ENCODE data around the genes MIDN, EFNA2 and DAZAP1.

DNA sequence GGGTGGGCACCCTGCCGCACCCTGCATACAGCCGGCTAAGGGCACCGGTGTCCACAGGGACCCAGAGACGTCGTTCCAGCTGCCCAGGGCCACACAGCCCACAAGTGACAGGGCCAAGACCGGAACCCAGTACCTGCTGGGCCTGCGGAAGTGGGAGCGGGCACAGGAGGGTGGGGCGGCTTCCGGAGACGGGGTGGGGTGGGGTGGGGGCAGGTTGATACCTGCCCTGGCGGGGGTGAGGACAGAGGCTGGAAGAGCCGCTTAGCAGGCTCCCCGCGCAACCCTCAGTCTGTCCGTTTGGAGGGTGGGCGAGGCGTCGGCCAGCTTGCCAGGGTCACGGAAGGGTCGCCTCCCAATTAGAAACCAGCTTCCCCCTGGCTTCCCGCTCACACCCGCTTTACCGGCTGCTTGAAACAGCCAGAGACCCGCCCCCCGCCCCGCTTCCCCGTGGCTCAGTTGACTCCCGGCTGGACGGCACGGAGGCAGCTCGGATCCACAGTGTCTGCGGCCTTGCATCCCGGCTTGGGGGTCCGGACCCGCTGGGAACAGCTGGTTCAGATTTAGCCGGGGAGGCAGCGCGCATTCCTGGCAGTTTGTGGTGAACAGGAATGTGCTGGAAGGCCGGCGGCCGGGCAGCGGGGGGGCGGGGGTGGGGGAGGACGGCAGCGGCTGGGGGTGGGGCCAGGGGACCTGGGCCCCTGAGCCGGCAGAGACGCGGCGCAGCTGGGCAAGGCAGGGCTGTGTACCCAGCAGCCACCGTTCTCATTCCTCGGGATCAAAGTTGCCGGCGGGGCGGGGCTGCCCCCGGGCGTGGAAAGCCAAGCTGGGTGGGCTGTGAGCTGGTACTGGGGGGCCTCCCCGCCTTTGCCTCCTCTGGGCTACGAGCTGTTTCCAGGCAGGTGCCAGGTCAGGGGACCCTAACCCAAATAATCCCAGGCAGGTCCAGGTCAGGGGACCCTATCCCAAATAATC, 1.9 kb downstream of the CNN2 start:
- RAMPAGE, long total RNA = no peak
- RRBS = 2% methylated on average over 32 of the region's 59 CpGs

DNA sequence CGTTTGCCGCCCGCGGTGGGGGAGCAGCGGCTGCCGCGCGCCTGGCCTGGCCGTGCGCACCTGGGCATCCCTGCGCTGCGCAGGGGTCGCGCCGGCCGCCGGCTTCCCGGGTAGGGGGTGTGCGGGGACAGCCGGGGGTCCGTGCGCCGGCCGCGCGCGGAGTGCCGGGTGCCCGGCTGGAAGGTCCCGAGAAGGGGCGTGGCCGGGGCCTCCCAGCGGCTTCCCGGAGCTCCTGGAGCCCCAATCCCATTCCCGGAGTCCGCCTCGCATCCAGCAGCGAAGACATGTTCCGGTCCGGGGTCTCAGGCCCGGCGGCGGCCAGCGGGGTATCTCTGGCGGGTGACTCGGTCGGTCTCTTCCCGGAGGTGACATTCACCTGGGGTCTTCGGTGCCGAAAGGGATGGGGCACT, 4.5 kb downstream of the ARHGAP45 start:
- RAMPAGE, long total RNA = no peak
- RRBS = 4% methylated on average over 8 of the region's 50 CpGs

GRCh38 chr19:1081337-1082173, 13.6 kb downstream of the POLR2E start:
- RAMPAGE, long total RNA = no peak
- RRBS = 62% methylated on average over 9 of the region's 59 CpGs

DNA sequence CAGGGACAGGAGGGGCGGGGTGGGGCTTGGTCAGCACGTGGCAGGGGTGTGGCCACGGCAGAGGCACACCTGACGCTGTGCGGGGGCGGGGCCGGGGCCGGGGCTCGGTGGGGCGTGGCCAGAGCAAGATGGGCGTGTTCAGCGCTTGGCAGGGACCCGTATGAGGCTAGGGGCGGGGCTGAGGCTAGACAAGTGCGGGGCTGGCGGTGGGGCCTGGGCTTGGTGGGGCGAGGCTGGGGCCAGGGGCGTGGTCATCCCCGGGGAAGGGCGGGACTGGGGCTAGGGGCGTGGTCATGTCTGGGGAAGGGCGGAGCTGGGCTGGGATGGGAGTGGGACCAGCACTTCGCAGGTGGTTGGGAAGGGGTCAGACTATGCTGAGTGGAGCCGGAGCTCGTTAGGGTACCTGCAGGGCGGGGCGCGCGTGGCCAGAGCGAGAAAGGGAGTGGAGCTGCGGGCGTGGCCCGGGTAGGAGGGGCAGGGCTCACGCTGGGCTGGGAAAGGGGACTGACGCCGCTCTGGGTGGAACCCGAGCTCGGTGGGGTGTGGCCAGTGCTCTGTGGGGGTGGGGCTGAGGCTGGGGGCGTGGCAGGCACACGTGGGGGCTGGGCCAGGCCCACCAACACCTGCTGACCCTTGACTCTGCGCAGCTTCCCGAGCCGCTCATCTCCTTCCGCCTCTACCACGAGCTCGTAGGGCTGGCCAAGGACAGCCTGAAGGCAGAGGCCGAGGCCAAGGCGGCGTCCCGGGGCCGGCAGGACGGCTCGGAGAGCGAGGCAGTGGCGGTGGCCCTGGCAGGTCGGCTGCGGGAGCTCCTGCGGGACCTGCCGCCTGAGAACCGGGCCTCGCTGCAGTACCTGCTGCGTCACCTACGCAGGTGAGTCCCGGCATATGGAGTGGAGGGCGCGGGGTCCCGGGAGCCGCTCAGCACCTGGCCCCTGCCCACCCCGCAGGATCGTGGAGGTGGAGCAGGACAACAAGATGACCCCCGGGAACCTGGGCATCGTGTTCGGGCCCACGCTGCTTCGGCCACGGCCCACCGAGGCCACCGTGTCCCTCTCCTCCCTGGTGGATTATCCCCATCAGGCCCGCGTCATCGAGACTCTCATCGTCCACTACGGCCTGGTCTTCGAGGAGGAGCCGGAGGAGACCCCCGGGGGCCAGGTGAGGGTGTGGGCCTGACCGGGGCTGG, 12.6 kb downstream of the POLR2E start:
- RAMPAGE, long total RNA = no peak
- RRBS = 60% methylated on average over 24 of the region's 87 CpGs

DNA sequence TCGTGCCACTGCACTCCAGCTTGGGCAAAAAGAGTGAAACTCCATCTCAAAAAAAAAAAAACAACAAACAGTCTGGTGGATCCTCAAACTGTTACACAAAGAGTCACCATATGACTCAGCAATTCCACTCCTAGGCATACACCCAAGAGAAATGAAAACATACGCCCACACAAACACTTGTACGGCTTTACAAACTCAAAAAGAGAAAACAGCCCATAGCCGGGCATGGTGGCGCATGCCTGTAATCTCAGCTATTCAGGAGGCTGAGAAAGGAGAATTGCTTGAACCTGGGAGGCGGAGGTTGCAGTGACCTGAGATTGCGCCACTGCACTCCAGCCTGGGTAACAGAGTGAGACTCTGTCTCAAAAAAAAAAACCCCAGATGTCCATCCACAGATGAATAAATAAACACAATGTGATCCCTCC, 4.2 kb upstream of the GPX4 start:
- RAMPAGE, long total RNA = no peak
- RRBS = no CpG with 5 or more reads among the region's 7 CpGs

DNA sequence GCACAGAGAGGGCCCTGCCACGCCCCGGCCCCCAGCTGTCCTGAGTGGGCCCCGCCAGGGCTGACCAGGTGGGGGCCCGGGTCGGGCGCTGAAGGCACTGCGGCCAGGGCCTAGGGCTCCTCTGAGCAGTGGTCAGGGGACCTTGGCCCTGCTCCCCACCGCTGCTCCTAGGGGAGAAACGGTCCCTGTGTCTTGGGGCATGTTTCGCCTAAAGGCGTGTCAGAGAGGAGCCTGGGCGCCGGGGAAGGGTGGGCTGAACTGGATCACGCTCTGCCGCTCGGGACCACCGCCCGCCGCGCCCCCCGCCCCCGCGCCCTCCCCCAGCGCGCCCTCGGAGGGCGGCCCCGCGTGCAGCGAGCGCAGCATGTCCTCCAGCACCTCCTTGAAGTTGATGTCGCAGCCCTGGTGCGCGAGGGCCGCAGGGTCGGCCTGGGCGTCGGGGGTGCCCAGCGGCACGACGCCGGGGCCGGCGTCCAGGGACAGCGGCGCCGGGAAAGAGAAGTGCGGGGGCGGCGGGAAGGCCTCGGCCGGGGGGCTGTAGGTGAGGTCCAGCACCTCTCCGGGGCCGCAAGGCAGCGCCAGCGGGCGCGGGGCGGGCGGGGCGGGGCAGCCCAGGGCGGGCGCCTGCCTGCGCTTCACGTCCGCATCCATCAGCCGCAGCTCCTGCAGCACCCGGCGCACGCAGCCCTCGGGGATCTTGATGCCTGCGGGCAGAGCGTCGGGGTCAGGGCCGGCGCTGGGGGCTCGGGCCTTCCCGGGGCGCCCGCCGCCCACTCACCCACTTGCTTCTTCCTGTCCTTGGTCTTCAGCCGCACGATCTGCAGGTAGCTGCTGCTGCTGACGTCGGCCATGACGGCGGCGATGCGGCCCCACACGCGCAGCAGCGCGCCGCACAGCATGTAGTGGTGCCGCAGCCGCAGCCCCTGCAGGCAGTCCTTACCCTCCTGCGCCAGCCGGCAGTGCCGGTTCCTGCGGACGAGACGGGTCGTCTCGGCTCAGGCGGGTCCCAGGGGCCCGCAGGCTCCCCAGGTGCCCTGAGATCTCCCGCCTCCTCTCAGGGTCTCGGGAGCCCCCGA, 4.5 kb downstream of the GPX4 start:
- RAMPAGE, long total RNA = no peak
- RRBS = 87% methylated on average over 16 of the region's 109 CpGs

DNA sequence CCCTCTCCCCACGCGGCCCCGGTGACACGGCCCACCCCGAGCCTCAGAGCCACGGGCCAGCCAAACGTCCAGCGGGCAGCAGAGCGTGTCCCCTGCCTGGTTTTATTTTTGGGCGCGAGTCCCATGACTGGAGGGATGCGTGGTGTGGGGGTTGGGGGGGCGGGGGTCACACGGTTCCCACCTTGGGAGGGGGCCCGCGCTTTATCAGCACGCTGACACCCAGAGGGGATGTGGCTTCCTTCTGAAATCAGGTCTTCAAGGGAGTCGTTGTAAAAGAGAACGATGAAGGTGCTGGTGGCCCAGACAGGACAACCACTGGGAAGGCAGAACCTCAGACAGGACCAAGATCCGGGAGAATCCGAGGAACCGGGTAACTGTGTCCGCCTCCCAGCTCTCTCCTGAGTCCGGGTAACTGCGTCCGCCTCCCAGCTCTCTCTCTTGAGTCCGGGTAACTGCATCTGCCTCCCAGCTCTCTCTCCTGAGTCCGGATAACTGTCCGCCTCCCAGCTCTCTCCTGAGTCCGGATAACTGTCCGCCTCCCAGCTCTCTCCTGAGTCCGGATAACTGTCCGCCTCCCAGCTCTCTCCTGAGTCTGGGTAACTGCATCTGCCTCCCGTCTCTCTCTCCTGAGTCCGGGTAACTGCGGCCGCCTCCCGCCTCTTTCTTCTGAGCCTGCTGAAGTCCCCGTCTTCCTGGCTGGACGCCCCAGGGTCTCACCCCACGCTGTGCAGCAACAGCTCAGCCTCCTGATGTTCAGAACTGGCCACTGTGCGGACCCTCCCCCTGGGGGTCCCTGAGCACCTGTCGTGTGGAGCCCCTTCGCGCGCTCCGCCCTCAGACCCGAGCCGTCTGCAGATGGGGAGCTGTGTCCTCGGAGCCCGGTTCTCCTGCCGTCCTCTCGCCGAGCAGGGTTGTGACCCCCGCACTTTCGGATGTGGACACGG, 16.4 kb downstream of the SBNO2 start:
- RAMPAGE, long total RNA = no peak
- RRBS = 70% methylated on average over 2 of the region's 57 CpGs

DNA sequence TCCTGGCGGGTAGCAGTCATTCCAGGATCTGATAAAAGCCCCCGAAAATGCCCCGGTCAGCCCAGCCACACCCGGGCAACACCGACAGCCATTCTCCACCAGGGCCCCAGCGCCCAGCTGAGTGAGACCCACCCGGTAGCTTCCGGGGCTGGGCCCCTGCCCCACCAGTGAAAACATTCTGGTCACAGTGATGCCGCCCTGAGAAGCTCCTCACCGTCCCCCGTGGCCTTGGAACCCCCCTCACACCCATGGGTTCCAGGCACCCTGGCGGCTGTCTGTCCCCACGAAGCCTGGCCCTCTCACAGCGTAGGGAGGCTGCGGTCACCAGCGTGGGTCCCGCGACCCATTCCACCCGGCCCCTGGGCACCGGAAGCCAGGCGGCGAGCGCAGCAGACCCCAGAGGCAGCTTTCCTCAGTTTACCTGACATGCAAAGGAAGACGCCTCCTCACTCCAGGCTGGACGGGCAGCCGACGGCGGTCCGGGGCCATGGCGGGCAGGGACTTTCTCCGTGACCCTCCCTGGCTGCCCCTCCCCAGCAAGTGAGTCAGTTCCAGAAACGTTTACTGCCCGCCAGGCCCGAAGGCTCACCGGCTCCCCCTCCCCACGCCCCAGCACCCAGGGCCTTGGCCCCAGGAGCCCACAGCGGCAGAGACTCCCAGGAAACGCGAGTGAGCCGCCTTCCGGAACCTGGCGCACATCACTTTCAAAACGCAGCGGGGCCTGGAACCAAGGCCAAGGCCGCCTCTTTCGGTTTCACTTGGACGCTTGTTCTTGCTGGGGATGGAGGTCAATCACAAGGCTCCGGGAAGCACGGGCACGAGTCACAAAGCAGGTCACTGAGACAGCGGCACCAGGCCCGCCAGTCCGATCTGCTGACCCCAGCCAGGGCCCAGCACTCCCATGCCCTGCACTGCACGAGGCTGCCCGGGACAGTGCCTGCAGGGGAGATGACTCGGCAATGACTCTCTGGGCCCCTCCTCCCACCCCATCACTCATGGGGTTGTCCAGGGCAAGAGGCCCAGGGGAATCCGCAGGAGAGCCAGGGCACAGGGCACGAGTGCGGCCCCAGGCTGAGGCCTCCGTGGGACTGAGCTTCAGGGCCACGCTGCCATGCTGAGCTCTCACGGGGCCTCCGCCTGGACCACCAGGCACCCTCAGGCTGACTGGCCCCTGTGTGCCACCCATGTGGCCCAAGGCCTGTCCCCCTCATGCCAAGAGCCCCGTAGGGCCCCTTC, 5.4 kb downstream of the SBNO2 start:
- RAMPAGE, long total RNA = no peak
- RRBS = 50% methylated on average over 10 of the region's 64 CpGs

- RAMPAGE, long total RNA = no peak
- RRBS = no CpG with 5 or more reads among the region's 13 CpGs
Observed at GRCh38 chr19:1203223-1203787, 2.3 kb upstream of the STK11 start.

- RAMPAGE, long total RNA = no peak
- RRBS = 53% methylated on average over 6 of the region's 30 CpGs
Observed at GRCh38 chr19:1214686-1215787, 9.5 kb downstream of the STK11 start.

DNA sequence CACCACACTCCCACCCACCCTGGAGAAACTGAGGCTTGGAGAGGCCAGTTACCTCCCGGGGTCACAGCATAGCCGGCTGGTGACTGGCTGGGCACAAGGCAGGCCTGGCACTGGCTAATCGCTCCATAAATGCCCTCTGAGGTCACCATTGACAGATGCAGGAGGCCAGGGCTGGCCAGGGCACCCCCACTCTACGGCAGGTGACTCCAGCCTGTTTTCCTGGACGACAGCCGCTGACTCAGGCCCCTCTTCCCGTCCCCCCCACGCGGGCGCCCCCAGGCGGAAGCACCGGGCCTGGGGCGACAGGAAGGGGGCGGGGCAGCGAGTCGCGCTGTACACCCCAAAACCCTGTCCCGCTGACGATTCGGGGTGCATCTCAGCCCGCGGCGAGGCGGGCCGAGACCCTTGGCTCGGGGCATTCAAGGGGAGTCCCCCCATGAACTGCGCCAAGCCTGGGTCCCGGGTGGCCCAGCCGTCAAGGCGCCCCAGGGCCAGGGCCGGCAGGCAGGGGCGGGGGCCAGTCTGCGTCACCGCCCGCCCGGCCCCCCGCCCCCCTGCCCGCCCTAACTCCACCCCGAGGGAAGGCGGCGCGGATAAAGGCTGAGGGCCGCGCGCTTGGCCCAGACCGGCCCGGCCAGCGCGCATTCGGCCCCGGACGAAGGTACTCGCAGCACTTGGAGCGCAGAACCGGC, at the start of gene MIDN:
TSS of gene MIDN (plus strand) at position 623 of the 692 bp plus-strand sequence.
- RAMPAGE, long total RNA = no peak
- RRBS = 3% methylated on average over 11 of the region's 55 CpGs

- RAMPAGE, long total RNA = no peak
- RRBS = 1% methylated on average over 58 of the region's 88 CpGs
Observed at GRCh38 chr19:1249726-1250333, 1.4 kb downstream of the MIDN start.

GRCh38 chr19:1266292-1267330, 2.5 kb upstream of the CIRBP start:
- RAMPAGE, long total RNA = no peak
- RRBS = under 1% methylated on average over 31 of the region's 121 CpGs

DNA sequence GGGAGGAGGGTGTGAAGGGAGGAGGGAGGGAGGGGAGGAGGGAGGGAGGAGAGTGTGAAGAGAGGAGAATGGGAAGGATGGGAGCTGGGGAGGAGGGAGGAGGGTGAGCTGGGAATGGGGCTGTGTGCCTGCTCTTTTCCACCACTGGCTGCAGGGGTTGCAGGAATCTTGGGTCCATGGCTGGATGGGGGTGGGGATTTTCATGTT, 3.1 kb upstream of the EFNA2 start:
- RAMPAGE, long total RNA = no peak

- RAMPAGE, long total RNA = no peak
- RRBS = 2% methylated on average over 84 of the region's 179 CpGs
Observed at GRCh38 chr19:1285213-1286469, at the start of gene EFNA2. TSS of gene EFNA2 (plus strand) at chr19:1285873.

DNA sequence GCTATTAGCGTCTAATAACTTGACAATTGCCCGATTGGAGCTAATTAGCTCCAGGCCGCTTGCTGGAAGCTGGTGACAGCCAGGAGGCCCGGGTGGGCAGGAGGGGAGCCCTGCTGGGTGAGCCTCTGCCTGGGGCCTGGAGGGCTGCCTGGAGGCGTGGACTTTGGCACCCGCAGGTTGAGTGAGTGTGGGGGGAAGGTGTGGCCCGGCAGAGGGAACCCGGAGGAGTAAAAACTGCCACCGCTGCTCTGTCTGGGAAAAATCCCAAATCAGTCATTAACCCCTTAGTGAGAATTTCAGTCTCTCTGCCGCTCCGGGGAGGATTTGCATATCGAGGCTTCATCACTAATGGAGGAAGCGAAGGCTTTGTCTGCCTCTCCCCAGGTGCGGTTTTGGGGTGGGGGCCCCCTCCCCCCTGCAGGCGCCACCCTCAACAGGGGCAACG, 6.1 kb downstream of the EFNA2 start:
- RAMPAGE, long total RNA = no peak
- RRBS = 28% methylated on average over 4 of the region's 16 CpGs

DNA sequence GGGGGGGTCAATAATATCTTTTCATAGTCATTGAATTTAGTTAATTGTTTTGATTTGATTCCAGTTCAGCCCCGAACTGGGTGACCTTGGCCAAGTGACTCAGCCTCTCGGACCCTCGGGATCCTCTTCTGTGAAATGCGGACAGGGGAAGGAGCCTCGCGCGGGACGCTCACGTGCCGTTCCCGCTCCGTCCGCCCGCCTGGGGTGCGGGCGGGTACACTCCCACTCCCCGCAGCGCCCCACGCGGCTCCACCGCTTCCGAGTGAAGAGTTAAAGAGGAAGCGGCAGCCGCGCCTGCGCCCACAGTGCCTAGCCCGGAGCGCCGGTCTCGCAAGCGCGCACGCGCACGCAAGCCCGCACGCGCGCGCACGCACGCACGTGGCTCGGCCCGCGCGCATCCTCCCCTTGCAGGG, 426 bp upstream of the DAZAP1 start:
- RAMPAGE, long total RNA = no peak
- RRBS = no CpG with 5 or more reads among the region's 47 CpGs

- RAMPAGE, long total RNA = no peak
- RRBS = 1% methylated on average over 28 of the region's 163 CpGs
Observed at GRCh38 chr19:1407367-1408469, at the start of gene DAZAP1. TSS of gene DAZAP1 (plus strand) at chr19:1407586.

- RAMPAGE, long total RNA = no peak
- RRBS = no CpG with 5 or more reads among the region's 33 CpGs
Observed at GRCh38 chr19:1416882-1417777, 9.7 kb downstream of the DAZAP1 start.

GRCh38 chr19:1434670-1435924, 3.1 kb upstream of the RPS15 start:
- RAMPAGE, long total RNA = no peak
- RRBS = no CpG with 5 or more reads among the region's 61 CpGs